ENCODE measurements around a stretch of chr17.

DNA sequence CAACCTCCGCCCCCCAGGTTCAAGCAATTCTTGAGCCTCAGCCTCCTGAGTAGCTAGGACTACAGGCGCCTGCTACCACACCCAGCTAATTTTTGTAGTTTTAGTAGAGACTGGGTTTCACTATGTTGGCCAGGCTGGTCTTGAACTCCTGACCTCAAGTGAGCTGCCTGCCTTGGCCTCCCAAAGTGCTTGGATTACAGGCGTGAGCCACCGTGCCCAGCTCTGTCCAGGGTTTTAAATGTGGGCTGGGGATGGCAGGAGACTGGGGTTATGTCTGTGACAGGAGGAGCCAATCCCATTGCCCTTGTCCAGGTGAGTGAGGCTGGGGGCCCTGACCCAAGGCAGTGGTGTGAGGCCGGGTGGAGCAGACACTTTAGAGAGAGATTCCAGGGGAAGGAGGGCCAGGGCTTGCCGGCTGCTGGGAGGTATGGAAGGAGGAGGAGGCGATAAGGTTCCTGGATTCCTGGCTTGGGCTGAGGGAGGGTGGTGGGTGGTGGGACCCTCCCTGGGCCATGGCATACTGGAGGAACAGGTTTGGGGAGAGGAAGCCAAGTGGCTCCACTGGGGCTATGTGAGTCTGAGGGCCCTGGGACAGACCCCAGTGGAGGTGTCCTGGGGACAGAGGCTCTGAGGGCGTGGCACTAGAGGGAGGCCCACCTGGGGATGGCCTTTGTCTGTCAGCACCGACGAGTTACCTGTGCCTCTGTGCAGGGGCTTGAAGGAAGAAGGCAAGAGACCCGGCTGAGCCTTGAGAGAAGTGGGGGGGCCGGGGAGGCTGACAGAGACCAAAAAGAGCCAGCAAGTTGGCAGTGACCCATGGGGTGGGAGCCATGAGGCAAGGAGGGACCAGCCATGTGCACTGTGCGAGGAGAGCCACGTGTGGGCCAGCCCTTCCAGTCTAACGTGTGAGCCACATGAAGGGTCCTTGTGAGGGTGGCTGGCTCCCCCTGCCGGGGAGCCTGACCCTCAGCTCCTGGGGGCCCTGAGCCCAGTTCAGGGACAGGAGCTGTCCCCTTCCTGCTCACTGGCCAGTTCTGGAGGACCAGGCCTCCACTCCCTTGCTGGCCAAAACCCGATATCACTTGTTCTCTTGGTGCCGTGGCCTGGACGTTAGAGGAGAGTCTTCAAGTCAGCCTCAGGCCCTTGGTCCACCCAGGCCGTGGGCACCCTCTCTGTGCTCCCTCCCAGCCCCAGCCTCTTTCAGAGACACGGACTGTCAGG lies 46.1 kb downstream of the ARHGAP23 start:
- RRBS = no CpG with 5 or more reads among the region's 21 CpGs

GRCh38 chr17:38511164-38512123 lies 83.2 kb downstream of the ARHGAP23 start:
- RRBS = no CpG with 5 or more reads among the region's 14 CpGs

DNA sequence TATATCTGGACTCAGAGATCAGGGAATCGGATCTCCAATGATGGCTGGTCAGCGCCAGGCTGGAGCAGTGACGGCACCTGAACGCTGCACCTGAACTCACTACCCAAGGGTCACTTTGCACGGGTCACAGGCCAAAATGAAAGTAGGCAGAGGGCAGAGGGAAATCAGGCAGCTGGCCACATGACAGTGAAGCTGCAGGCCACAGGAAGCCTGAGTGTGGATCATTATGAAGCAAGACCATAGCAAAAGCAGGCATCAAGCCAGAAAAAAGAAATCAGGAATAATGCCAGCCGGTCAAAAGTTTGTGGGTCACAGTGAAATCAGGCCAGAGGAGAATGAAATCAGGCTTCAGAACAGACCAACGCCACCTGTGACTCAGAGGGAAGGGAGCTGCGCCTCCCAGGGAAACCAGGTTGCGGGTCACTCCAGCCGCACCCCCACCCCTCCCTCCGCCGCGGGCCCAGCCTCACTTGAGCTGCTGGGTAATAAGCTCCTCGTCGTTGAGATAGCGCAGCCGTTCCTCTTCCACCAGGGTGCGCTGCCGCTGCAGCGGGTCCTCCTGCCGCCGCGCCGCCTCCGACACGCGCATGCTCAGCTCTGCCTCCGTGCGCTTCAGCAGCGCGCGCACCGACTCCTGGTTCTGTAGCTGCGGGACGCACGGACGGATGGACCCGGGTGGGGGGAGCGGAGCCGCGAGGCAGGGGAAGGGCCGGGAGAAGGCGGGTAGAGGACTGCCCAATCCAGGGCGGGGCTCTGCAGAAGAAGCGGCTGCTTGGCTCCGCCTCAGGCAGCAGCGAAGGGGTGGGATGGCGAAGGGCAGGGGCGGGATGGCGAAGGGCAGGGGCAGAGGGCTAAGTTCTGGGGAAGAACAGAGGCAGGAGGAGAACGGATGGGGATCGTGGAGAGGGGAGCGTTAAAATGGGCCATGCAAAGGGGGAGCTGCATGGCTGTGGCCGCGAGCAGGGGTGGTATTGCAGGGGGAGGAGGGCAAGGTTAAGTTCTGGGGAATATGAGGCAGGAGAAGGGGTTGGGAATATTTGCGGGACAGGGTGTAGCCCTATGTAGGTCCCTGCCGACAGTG lies 47.7 kb downstream of the SRCIN1 start:
- RRBS = no CpG with 5 or more reads among the region's 57 CpGs

- RRBS = no CpG with 5 or more reads among the region's 21 CpGs
Observed at GRCh38 chr17:38563880-38564389, 41.8 kb downstream of the SRCIN1 start.

- RRBS = no CpG with 5 or more reads among the region's 10 CpGs
Observed at GRCh38 chr17:38601518-38601940, 4.2 kb downstream of the SRCIN1 start.

DNA sequence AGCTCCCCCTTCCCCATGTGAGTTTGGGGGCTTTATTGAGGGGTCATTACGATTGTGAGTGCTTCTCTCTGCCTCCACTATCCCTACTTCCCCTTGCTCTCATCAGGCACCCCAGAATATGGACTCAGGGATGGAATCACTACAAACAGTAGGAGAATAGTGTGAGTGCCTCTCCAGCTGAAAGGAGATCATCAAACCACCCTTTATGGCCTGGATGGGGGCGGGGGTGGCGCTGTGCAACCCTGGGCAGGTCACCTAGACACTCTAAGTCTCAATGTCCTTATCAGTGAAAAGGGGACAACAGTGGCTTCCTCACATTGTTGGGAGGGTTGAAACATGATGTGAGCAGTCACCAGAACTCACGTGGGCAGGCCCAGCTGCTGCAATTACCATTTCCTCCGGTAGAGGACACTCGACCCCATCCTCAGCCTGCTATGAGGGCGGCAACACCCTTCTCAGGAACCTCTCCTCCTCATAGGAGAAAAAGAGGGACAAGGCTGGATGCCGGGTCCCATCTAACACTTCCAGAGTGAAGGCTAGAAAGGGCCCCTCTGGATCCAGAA lies 2.1 kb upstream of the EPOP start:
- RRBS = no CpG with 5 or more reads among the region's 8 CpGs

GRCh38 chr17:38703192-38704269 lies 1.5 kb upstream of the MLLT6 start:
- RRBS = no CpG with 5 or more reads among the region's 70 CpGs

DNA sequence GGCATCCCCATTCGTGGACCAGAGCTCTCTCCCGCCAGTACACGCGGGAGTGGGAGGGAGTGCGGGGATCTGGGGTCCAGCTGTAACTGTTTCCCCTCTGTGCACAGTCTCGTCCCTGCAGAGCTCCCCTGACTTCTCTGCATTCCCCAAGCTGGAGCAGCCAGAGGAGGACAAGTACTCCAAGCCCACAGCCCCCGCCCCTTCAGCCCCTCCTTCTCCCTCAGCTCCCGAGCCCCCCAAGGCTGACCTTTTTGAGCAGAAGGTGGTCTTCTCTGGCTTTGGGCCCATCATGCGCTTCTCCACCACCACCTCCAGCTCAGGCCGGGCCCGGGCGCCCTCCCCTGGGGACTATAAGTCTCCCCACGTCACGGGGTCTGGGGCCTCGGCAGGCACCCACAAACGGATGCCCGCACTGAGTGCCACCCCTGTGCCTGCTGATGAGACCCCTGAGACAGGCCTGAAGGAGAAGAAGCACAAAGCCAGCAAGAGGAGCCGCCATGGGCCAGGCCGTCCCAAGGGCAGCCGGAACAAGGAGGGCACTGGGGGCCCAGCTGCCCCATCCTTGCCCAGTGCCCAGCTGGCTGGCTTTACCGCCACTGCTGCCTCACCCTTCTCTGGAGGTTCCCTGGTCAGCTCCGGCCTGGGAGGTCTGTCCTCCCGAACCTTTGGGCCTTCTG lies 11.3 kb downstream of the MLLT6 start:
- RRBS = no CpG with 5 or more reads among the region's 23 CpGs

DNA sequence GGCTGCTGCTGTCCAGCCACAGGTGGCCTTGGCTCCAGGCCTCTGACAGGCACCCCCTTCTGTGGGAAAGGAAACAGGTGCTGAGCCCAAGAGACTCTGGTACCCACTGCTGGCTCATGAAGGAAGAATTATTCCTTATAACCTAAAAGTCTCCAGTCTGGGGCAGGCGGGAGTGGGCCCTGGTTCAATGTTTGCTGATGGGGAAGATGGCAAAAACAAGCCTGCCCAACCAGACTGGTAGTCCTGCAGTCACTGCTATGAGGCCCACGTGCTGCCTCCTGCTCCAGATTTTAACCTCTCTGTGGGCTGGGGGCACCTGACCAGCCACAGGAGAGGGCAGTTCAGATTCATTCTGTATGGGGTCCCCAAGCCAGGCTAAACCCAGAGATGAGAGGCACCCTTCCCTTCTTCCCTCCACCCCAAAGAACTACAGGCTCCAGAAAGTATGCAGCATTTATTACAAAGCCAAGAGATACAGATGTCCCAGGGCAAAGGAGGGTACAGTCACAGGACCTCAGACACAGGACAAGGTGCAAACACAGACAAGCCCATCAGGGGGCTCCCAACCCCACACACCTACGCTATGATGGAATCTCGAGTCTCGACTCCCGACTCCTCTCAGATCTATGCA lies 3.4 kb downstream of the CISD3 start:
- RRBS = no CpG with 5 or more reads among the region's 6 CpGs

DNA sequence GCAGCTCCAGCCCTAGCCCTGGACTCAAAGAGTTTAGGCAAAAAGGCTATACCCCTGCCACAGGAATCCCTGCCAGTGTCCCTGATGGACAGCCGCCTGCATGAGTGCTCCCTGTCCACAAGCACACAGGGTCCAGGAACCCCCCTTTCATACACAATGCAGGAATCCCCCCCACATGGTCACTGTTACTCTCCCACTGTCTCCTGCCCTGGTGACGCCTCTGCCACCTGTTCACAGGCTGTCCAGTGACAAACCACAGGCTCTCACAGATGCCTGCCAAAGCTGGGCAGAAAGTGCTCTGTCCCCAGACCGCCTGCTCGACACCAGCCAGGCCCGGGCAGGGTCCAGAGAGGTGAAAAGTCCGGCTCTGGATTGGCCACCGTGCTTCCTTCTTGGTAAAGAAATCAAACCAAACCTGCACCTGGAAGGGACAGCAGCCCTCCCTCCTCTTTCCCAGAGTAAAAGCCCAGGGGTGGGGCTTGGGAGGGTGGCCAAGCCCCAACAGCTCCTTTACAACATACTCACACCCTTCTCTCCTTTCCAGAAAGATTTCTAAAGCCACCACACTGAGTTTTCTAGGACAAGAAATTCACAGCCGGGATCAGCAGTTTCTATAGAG lies 6.3 kb downstream of the PCGF2 start:
- RRBS = no CpG with 5 or more reads among the region's 8 CpGs

DNA sequence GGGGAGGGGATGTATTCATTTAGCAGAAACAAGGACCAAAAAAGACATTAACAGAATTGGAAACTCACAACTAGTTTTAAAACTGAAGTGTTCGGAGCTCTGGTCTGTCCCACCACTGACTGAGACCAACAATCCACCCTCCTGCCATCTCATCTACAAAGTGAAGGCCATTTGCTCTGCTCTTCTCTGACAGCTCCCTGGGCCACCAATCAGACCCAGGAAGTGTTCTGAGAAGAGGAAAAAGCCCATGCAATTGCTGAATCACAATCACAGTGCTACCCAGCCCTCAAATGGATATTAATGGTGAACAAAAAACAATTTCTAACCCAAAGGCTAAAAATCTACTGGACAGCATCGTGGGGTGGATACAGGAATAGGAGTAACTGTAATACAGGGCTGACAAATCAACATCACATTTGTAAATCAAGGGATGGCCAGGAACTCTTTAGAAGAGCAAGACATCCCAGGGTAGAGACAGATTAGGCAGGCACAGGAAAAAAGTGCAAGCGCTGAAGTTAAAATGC lies 2.0 kb downstream of the RPL23 start:
- RRBS = no CpG with 5 or more reads among the region's 3 CpGs

- RRBS = no CpG with 5 or more reads among the region's 25 CpGs
Observed at GRCh38 chr17:38867129-38867788, 2.6 kb upstream of the LASP1 start.

DNA sequence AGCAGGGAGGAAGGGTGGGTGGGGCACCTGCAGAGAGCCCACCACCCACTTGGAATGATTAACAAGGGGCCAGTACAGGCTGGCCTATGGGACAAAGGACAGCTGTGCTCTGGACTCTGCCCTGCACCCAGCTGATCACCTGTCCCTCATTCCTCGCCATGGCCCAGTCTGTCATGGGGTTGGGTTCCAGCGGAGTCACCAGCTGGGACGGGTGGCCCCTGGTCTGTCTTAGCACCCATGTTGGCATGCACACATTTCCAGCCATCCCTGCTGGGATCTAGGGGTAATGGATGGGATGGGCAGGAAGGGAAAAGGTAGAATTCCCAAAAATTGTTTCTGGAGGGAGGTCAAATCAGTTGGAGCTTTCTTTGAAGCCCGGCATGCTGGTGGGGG lies 15.6 kb downstream of the LASP1 start:
- RRBS = no CpG with 5 or more reads among the region's 4 CpGs

- RRBS = no CpG with 5 or more reads among the region's 7 CpGs
Observed at GRCh38 chr17:38911323-38911844, 41.5 kb downstream of the LASP1 start.

DNA sequence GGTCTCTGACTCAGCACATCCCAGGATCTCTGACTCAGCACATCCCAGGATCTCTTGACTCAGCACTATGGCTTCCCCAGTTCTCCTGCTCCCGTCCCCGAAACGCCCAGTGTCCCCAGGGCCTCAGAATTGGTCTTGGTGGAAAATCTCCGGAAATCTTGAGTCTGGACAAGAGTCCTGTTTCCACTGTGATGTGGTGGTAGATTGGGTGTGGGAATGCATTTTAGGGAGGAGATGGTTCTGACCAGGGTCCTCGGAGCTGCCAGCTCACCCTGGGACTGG lies 19.2 kb downstream of the PLXDC1 start:
- RRBS = no CpG with 5 or more reads among the region's 5 CpGs

DNA sequence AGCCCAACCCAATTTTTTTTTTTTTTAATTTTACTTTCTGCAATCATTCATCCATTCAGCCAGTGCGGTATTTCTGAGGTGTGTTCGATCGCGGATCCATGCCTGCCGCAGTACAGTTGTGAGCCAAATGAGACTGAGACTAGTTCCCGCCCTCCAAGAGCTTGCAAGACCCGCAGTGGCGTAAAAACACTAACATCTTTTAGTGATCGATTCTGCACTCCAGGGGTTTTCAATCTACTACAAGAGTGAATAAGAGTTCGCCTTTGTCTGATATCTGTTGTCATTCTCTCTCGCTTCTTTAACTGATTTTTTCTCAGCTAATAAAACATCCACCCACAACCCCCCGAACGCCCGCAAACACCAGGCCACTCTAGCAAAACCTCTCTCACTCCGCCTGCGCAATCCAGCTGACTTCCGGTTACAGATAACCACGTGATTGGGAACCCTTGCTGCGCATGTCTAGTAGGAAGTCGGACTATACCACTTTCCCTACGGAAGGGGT lies 409 bp upstream of the RPL19 start:
- RRBS = no CpG with 5 or more reads among the region's 21 CpGs

GRCh38 chr17:39238115-39238563 lies 12.4 kb upstream of the STAC2 start:
- RRBS = no CpG with 5 or more reads among the region's 4 CpGs

GRCh38 chr17:39239558-39240096 lies 13.9 kb upstream of the STAC2 start:
- RRBS = 33% methylated on average over 2 of the region's 14 CpGs

GRCh38 chr17:39525660-39526541 lies 64.6 kb downstream of the CDK12 start:
- RRBS = no CpG with 5 or more reads among the region's 7 CpGs

GRCh38 chr17:39533027-39534246 lies 72.2 kb downstream of the CDK12 start:
- RRBS = no CpG with 5 or more reads among the region's 8 CpGs